Placental epithelial cell (primary cell): Measurements from ENCODE around the genes UBXN4 and SPOPL.

GRCh38 chr2:135741408-135742433 is at the start of gene UBXN4:
Gene UBXN4 (plus strand): TSS chr2:135741855.
- CAGE, long polyA plus RNA = no peak

GRCh38 chr2:135742434-135742740 is 732 bp downstream of the UBXN4 start:
- CAGE, long polyA plus RNA = no peak

- CAGE, long polyA plus RNA = no peak
Measured at GRCh38 chr2:135747987-135748687, 6.5 kb downstream of the UBXN4 start.

DNA sequence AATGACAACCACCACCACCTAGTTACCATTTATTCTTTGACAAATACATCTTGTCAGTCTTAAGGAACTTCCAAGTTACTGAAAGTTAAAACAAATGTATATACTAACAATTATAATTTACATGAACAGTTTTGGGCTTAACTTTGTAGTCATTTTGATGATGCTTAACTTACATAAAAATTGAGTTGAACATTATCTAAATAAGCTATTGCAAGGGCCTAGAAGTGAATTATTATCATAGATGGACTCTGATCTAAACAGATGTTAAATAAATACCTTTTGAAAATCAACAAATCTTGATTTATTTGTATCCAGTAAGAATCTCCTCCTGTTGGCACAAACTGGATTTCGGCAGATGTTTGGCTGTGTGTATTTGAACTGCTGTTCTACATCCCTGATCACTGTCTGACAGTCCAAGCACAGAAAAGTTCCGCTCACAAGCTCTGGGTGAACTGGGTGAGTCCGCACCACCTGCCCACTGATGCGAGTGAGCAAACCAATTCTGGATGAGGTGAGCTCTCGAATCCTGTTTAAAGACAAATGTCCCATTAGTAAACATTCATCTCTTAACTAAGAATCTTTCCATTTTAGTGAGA is 7.8 kb downstream of the MCM6 start:
- CAGE, long polyA plus RNA = no peak

GRCh38 chr2:135875257-135876253 is 688 bp downstream of the MCM6 start:
- CAGE, long polyA plus RNA = no peak

- CAGE, long polyA plus RNA = no peak
Measured at GRCh38 chr2:135876545-135876869, 264 bp upstream of the MCM6 start.

- CAGE, long polyA plus RNA = no peak
Measured at GRCh38 chr2:135997286-135997854, 11.9 kb upstream of the DARS1 start.

GRCh38 chr2:136322486-136323007 is 204.6 kb upstream of the CXCR4 start:
- CAGE, long polyA plus RNA = no peak

DNA sequence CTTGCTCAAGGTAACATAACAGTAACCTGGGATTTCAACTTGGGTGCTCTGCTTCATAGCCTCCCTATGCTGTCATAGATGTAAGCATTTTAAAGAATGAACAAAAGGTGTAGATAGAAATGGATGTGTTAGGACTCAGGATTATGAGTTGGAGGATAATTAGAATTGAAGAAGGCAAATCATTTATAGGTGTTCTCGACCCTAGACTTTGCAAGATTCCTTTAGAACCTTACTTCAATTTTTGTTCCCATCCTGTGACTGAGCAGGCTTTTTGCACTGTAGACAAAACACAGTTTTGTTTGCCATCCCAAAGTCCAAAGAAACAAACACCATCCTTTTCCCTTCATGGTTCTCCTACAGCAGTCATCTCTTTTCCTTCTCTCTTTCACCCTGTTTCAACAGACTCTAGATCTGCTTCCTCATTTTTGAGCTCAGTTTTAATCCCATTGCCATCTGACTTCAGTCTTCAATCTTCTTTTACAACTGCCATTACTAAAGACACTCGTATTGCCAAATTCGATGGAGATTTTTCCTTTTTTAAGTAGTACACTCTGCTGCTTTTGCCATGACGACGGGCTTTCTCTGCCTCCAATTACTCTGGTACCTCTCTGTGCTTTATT is 4.4 kb downstream of the HNMT start:
- CAGE, long polyA plus RNA = no peak

DNA sequence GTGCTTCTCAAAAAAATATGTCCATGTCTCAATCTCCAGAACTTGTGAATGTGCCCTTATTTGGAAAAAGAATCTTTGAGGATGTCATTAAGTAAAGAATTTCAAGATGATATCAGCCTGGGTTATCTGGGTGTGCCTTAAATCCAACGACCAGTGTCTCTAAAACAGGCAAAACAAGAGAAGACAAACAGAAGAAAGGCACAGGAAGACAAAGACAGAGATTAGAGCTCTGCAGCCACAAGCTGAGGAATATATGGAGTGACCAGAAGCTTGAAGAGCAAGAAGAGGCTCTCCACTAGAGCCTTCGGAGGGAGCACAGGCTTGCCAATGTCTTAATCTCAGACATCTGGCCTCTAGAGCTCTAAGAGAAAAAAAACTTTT is 71.5 kb downstream of the HNMT start:
- CAGE, long polyA plus RNA = no peak

DNA sequence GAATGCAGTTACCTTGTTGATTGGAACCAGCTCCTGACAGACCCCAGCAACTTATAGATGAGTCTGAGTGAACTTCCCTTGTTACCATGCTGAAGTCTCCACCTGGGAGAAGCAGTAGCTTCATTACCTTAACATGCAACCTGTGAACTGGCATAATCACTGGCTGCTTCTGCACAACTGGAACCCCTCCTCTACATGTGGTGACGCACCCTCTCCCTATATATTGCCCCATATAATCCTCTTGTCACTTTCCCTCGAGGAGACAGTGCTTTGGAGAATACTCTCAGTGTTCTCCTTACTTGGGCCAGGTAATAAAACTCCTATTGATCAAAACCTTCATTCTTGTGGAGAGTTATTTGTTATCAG is 226.2 kb upstream of the SPOPL start:
- CAGE, long polyA plus RNA = no peak

GRCh38 chr2:138501331-138502394 is at the start of gene SPOPL:
Gene SPOPL (plus strand): TSS chr2:138501770.
- CAGE, long polyA plus RNA = no peak

DNA sequence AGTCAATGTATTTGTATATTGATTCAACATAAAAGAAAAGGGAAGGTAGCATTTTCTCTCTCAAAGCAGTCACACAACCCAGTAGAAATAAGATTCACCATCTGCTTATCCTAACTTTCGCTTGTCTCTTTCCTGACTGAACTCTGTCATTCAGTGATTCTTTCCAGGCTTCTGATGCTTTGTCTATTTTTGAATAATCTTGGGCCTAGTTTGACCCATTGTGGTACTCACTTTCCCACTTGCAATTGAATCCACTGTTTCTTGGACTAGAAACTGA is 1.2 kb downstream of the SPOPL start:
- CAGE, long polyA plus RNA = no peak

DNA sequence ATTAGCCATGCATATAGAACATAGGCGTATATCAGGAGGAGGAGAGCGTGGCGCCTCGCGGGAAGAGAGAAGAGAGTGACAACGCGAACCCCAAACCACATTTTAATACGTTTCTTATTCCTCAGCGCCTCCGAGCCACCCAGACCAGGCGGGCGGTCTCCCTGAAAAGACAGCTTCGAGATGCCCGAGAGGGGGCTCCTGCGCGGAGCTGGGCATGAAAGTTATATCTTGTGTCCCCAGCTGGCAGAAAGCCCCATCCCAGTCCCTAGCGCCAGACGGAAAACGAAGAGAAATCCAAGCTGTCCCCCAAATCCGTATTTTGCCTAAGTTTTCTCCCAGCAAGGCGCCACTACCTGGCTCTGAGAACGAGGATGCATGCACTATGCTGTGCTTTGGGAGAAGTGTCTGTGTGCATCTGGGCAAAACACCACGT is 816 bp downstream of the NXPH2 start:
- CAGE, long polyA plus RNA = no peak

DNA sequence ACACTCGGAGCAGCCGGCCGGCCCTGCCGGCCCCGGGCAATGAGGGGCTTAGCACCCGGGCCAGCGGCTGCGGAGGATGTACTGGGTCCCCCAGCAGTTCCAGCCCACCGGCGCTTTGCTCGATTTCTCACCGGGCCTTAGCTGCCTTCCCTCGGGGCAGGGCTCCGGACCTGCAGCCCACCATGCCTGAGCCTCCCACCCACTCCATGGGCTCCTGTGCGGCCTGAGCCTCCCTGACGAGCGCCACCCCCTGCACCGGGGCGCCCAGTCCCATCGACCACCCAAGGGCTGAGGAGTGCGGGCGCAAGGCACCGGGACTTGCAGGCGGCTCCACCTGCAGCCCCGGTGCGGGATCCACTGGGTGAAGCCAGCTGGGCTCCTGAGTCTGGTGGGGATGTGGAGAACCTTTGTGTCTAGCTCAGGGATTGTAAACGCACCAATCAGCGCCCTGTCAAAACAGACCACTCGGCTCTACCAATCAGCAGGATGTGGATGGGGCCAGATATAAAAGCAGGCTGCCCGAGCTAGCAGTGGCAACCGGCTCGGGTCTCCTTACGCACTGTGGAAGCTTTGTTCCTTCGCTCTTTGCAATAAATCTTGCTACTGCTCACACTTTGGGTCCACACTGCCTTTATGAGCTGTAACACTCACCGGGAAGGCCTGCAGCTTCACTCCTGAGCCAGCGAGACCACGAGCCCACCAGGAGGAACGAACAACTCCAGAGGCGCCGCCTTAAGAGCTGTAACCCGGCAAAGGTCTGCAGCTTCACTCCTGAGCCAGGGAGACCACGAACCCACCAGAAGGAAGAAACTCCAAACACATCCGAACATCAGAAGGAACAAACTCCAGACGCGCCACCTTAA is 630.5 kb upstream of the NXPH2 start:
- CAGE, long polyA plus RNA = no peak

- CAGE, long polyA plus RNA = no peak
Measured at GRCh38 chr2:142037185-142037652, 93.6 kb downstream of the LRP1B start.

- CAGE, long polyA plus RNA = no peak
Measured at GRCh38 chr2:143132160-143132794, 3.1 kb downstream of the ARHGAP15 start.

- CAGE, long polyA plus RNA = no peak
Measured at GRCh38 chr2:143141347-143141659, 12.1 kb downstream of the ARHGAP15 start.

GRCh38 chr2:143247044-143247453 is 117.8 kb downstream of the ARHGAP15 start:
- CAGE, long polyA plus RNA = no peak

DNA sequence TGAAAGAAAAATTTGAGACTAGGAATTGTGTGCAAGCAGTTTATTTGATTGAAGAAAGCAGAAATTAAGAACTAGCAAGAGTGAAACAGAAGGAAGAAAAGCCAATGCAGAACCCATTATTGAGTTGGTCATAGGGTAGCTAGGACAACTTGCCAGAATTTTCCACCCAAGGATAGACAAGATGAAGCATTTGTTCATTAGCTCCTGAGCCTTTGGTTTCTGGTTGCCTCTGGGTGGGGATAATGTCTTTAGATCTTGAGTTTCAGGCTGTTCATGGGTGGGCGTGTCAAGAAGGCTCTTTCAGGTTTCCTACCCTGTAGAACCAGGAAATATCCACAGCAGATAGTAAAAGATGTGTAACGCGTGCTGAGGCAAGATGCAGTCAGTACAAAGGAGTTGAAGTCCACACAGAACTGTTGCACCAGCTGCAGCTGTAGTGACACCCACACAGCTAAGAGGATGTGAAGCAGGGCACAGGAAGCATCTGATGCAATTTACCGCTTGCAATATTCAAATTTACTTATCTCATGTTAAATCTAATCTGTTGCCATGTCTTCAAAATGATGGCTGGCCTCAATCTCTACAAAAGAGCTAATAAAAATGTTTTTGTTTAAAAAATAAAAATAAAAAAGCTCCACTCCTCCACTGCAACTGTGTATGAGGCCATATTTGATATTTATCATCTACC is 132.7 kb downstream of the ARHGAP15 start:
- CAGE, long polyA plus RNA = no peak